ENCODE measurements around the genes REXO4, CACFD1, BRD3 and WDR5.

DNA sequence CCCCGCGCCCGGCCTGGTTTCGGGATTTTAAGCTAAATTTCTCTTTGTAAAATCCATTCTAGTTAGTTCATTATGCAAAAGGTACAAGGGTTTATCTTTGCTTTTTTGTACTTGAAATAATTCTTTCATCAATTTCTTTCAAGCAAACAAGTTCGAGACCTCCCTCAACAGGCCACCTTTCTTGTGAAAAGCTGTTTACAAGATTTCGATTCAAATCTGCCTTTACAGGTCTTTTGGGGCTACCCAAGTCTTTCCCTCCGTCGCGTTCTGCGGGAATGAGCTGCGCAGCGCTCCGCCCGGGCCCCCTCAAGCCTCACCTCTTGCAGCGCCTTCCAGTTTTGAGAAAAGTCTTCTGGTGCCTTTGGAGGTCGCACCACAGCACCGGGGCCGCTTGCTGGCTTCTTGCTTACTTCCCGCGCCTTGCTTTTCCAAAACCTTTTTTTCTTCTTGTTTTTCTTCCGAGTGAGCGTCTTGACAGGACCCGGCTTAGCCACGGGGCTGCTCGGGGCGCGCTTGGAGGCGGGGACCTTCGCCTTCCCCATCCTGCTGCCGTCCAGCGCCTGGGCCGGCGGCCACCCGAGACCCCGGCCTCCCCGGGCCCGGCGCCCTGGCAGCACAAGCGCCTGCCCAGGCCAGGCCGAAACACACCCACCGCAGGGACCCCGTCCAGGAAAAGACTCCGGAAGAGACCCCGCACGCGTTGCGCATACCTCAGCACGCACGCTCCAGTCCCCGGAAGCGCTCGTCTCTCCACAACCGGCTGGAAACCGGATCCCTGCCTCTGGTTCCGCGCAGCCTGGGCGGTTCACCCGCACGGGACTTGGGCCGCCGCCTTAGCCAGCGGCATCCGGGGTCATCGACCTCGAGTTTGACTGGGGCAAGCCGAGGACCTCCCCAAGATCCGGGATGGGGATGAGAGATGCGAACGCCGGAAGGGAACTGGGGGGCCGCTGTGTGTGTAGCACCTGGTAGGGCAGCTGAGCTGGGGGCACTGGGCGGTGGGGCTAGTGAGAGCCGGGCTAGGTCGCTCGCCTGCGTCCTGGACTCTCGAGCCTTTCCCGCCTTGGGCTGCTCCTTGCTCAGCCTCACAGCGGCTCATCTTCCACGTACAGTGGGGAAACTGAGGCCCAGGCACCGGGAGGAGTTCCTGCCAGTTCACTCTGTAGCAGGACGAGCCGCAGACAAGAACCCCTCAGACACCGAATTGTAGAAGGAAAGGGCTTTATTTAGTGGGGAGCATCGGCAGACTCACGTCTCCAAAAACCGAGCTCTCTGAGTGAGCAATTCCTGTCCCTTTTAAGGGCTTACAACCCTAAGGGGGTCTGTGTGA, at the start of gene REXO4:
TSS of gene REXO4 (minus strand) at position 708 of the 1,330 bp plus-strand sequence.
- PRO-cap: bidirectional peak, plus-strand start at position 846 of the sequence, minus-strand start at position 681 of the sequence

GRCh38 chr9:133459220-133460358, at the start of gene CACFD1:
Gene CACFD1, plus strand, starts transcription at chr9:133459978.
- PRO-cap: unidirectional peak, minus-strand start at chr9:133459599

GRCh38 chr9:133460359-133461127, 765 bp downstream of the CACFD1 start:
- PRO-cap: no peak

DNA sequence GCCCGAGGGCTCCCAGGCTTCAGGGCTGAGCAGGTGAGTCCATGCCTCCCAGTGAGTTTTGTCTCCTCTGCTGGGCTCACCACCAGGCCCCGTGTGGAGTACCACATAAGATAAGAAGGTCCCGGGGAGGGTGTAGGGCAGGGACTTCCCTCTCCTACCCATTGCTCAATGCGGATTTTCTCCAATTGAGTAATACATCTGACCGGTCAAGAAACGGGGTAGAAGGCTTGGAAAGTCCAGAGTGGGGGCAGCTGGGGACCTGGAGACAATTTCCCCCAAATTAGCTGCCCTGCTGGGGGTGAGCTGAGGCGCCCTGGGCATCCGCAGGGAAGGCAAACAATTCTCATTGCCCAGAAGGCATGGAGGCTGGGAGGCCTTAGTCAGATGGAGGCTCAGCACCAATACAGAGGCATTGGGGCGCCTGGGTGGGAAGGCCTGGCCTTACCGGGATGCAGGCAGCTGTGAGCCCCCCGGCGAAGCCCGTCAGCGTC, 2.3 kb downstream of the SLC2A6 start:
- PRO-cap: no peak

- PRO-cap: no peak
Measured at GRCh38 chr9:133520960-133521561, 3.7 kb downstream of the MYMK start.

GRCh38 chr9:133585291-133585812, 23.8 kb downstream of the FAM163B start:
- PRO-cap: no peak

DNA sequence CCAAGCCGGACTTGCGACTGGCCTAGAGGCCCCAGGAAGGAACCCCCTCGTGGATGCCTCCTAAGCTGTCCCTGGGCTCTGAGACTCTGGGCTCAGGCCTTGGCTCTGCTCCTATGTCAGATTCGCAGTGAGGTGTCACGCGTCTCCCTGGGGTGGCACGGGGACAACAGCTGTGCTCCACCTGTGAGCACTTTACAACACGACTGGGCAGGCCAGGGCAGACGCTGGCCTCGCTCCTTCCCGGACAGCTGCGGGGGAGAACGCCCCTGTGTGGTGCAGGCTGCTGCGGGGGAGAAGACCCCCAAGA, 36.2 kb downstream of the SARDH start:
- PRO-cap: no peak

- PRO-cap: no peak
Measured at GRCh38 chr9:133739818-133740361, 1.7 kb upstream of the SARDH start.

- PRO-cap: no peak
Measured at GRCh38 chr9:133791547-133792264, 53.6 kb upstream of the SARDH start.

DNA sequence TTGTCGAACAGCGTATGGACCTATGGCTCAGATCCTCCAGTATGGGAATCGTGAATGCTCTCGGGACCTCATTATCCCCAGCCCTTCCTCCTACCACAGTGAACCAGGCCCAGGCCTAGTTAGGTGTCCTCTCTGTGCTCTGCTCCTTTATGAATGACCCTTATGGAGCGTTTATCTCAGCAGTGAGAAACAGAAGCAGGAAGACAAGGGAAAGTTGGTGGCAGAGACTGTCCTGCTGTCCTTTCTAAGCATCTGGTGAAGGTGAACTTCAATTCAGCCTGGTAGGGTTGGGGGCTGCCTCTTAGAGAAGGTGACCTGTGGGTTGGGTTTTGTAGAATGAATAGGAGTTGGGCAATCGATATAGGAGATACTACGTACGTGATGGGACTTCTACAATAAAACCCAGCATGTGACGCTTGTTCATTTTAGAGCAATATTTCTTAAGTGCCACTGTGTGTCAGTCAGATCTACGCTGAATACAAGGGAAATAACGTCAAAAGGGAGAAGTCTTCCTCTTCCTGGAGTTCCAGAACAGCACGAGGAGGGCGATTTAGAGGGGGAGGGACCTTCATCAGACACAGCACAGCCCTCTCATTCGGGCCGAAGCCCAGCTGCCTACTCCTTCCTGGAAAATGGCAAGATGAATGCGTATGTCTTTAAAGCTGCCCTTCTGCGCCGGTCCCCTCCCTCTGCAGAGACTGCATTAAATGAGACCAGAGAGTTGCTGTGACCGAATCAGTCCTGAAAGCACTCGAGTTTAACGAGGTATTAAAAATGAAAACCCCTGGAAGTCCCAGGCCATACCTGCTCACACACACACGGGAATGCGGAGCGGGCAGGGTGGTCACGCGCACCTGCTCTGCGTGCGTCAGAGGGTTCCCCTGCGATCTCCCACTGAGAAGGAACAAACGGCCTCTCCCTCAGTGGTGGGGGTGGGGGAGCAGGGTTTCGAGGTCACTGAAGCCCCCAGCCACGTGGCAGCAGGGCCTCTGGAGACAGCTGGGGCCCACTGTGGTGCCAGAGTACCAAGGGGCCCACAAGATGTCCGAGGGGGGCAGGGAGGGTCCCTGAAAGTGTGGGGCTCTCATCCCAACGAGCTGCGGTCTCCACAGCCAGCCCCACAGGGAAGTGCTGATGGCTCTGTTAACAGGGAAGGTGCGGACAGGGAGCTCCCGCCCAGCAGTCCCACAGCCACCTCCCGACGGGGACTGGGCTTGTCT, 85.3 kb upstream of the SARDH start:
- PRO-cap: no peak

DNA sequence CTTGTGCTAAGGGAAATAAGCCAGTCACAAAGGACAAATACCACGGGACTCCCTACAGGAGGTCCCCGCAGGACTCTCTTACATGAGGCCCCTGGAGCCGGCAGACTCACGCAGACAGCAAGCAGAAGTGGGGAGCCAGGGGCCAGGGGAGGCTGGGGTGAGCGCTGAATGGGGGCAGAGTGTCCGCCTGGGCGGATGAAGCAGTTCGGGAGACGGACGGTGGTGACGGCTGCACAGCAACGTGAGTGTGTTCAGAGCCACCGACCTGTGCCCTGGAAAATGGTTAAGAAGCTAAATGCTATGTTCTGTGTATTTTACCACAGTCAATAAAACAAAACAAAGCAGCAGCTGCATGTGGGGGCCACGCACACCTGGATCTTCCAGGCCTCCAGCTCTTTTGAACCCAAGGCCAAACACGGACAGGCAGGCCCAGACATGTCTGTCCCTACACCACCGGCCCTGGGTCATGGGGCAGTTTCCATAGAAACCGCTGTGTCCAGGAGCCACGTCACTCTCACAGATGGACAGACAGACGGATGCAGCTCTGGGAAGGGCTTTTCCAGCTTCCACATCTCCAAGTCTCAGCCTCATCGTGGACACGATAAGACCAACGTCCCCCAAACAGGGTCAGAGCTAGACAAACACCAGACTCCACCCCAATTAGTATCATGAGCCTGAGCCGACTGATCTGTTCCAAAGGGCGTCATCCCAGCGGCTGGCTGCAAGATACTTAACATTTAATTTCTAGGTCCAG, 103.9 kb downstream of the VAV2 start:
- PRO-cap: no peak

DNA sequence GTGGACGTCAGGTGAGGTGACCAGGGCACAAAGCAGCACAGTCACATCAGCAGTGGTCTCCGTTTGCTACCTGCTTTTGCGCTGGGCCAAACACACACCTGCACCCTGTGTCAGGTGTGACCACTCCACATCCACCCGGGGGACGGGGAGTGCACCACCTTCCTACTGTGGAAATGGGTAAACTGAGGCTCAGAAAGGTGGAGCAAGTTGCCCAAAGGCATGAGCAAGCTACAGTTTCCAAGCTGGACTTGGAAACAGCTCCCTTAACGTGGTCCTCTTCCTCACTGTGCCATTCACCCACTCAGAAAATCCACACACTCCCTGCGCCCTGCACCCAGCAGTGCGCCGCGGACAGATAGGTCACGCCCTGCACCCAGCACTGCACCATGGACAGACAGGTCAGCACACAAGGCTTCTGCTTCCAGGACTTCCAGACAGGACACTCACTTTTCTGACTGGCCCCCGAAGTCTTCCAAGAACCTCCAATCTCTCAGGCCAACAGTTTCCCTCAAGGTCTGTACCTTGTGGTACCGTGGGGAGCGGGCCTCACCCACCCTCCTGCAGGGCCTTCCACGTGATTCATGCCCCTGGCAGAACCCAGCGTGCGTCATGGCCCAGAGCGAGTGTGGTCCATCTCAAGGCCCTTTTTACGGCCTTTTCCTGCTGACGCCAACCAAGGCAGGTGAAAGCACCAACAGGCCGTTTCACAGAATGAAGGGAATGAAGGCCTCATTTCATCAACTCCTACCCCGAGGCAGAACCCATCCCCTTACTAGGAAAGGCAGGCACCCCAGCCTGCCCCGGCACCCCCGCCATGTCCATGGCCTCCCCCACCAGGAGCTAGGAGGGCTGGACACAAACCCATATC, 17.5 kb downstream of the VAV2 start:
- PRO-cap: no peak

DNA sequence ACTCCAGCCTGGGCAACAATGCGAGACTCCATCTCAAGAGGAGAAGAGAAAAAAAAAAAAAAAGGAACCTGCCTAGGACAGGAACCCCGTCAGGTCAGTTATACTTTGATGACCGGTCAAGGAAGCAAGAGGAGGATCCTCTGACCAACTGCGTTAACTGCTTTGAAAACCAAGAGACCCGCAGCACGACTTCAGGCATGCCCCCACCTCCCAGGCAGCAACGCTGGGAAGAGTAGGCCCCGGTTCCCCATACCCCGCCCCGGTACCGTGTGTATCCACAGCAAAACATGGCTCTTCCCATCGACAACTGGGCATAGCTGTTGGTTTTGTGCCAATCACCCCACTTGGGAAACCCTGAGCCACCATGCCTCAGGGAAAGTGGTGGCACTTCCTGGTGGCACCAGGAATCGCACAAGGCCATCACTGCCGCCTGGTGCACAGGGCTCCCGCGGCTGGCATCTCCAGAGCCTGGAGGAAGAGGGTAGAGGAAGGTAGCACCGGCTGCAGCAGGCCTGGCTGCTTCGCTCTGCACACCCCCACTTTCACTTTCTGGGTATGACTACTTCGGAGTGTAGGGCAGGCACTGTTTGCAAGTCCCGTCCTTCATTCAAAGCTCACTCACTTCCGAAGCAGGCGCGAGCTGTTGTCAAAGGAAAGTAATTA, 2.3 kb downstream of the BRD3 start:
- PRO-cap: no peak

- PRO-cap: unidirectional peak, minus-strand start at chr9:134067999; bidirectional peak, plus-strand start at chr9:134068673, minus-strand start at chr9:134068468
Measured at GRCh38 chr9:134067887-134068614, at the start of gene BRD3. Gene BRD3, minus strand, starts transcription at chr9:134068026.

DNA sequence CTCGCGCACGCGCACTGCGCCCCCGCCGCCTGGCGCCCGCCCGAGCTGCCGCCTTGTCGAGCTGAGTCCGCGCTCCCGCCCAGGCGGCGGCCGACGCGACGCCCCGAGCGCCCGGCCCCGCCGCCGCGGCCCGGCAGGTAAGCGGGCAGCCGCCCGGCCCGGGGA, at the start of gene WDR5:
TSS of gene WDR5 (plus strand) at position 19 of the 165 bp plus-strand sequence.
- PRO-cap: no peak

- PRO-cap: no peak
Measured at GRCh38 chr9:134136917-134137456, 1.1 kb downstream of the WDR5 start.

DNA sequence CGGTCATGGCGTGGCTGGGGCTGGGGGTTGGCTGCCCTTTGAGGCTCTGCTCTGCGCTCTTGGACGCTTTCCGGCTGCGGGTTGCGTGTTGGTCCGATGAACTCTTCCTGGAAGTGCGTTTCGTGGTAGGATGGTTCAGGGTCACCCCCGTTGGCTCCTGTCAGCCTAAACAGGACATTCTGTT, 50.5 kb downstream of the WDR5 start:
- PRO-cap: no peak

- PRO-cap: unidirectional peak, plus-strand start at chr9:134206421
Measured at GRCh38 chr9:134206096-134206625, 70.3 kb downstream of the WDR5 start.

DNA sequence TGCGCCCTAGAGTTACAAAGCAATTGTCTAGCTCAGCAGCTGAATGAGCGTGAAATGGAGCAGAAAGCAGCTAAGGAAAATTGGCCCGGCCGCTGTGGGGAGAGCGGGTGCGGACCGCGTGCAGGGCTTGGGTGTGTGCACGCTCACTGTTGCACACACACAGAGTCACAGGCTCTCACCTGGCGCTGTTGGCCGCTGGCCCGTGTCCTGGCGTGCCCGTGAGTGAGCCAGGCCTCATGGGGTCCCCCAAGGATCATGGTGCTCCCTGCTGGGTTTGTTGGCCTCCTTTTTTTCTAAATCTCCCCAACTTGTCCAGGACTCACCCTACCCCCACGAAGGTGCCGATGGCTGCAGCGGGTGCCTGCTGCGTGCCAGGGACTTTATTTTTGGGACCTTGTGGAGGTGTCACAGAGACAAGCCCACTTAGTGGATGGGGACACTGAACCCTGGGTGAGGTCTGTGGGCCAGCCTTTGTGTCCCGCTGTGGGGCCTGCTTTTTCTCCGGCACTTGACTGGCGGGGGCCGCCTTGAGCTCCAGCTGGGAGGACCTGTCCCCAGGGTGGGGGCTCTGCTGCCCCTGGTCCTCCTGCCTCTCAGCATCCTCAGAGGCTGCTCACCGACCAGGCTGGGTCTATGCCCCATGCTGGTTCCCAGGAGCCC, 5.2 kb downstream of the RXRA start:
- PRO-cap: no peak

DNA sequence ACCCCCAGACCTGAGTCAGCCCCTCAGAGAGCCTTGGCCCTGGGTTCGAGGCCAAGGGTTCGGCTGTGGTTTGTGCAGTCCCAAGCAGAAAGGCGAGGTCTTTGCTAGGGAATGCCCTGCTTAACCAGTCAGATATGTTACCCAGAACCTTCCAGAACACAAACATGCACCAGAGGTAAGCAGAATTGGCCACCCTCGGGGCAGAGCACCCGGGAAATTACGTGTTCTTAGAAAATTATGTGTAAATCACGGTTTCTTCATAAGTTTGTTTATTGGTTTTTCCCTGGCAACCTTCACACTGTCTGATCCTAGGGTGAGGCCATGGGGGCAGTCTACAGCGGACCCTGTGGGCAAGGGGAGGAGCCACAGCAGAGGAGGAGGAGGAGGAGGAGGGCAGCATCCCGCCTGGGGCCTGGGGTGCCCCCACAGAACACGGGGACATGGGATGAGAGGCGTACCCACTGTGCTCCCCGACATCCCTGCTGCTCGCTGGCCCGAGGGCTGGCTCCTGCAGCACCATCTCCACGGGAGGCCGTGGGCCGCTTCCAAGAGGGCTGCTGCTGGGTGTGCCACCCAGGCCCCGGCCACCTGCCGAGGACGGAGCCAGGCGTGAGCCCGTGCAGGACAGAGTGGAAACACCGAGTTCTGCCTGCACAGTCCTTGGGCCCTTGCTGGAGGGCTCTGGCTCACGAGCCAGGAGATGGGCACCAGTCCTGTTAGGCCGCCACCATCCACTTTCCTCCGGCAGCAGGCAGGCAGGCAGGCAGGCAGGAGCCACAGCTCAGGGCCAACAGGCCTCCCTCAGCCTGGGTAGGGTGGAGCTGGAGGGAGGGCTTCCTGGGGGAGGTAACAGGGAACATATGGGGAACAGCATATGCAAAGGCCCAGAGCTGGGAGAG, 31.6 kb downstream of the RXRA start:
- PRO-cap: no peak

Data from SP-49 (cell line).